Non-pigmented ciliary epithelial cell (primary cell): ENCODE measurements around a stretch of chr21.

DNA sequence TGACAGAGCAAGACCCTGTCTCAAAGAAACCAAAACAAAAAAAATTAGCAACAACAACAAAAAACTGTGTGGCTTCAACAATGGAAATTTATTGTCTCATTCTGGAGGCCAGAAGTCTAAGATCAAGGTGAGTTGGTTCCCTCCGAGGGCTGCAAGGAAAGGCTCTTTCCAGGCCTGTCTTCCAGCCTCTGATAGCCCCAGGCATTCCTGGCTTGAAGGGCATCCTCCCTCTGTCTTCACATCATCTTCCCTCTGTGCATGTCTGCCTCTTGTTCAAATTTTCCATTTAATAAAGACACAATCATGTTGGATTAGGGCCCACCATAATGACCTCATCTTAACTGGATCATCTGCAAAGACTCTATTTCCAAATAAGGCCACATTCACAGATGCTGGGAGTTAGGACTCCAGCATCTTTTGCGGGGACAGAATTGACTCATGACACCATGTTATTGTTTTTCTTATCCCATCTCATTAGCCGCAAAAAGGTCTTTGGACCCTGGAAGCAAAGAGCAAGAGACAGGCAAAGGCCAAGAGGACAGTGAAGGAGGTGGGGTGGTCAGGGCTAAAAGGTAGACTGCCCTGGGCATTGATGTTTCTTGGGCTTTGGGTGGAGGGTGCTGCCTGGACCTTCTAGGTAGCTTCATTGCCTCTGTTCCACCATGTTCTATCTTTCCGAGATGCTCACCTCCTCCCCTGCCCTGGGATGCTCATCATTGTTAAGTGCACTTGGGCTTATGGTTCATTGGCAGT lies 24.6 kb downstream of the HUNK start:
- RRBS = no CpG with 5 or more reads among the region's 4 CpGs

GRCh38 chr21:31898835-31899450 lies 26.1 kb downstream of the HUNK start:
- RRBS = no CpG with 5 or more reads among the region's 10 CpGs

- RRBS = no CpG with 5 or more reads among the region's 2 CpGs
Observed at GRCh38 chr21:32350502-32350702, 42.4 kb downstream of the URB1 start.

DNA sequence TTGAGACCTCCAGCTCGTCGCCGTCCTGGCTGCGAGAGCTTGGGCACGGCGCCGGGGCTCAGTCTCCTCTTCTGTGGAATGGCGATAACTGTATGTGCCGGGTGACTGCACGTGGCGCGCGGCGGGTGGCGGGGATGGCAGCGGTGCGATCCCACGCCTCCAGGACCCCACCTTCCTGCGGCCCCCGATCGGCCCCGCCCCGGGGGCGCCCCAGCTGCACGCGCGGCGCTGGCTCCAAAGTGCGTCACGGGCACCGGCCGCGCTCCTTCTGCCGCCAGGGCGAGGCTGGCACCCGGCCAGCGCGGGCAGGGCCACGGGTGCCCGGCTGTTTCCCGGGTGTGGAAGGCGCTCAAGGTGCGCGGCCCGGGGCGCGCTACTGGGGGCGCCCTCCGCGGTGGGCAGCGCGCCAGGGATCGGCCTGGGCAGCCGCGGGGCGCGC lies 383 bp upstream of the EVA1C start:
- RRBS = 2% methylated on average over 32 of the region's 57 CpGs

GRCh38 chr21:32432966-32433901 lies 20.7 kb downstream of the EVA1C start:
- RRBS = no CpG with 5 or more reads among the region's 17 CpGs

DNA sequence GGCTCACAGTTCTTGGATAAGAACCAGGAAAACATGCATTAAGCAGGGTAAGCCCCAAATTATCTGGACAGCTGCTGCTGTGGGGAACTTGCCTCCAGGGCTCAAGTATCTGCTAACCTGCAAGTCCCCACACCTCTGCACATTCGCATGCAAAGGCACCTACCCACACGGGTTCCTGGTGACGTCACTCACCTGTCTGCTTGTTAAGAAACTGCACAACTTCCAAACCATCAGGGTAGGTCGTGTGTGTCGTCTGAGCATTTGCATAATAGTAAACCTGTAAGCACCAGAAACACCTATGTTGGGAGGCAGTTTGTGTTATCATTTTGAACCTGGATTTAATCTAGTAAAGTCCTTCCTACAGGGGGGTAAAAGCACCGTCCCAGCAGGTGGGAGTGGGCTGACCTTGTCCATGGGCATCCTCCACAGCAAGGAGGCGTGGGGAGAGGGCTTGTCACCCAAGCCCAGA lies 12.2 kb downstream of the TCP10L start:
- RRBS = no CpG with 5 or more reads among the region's 7 CpGs

DNA sequence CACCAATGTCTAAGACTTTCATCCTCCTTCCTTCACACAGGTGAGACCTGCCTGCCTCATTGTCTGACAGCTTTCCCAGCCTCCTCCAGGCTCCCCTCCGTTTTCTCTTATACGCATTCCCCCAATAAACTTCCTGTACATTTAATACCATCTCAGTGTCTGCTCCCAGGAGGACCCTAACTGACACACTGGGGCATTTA lies 4.6 kb upstream of the SYNJ1 start:
- RRBS = no CpG with 5 or more reads among the region's 2 CpGs

GRCh38 chr21:32770816-32771251 lies 721 bp downstream of the PAXBP1 start:
- RRBS = 2% methylated on average over 8 of the region's 21 CpGs

DNA sequence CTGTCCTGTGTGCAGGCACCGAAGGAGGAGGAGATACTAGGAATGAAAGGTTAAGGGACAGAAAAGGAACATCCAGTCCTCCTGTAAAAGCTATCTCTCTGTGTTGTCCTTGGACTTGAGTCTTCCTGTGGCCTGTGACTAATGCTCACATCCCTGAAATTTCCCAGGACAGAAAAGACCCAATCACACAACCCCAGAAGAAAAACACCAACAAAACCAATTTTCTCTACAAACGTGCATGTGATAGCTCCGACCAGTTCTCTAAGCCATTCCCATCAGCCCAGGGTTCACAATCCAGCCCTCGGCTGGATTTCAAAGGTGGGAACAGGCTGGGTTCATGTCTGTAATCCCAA lies 104.3 kb upstream of the C21orf62 start:
- RRBS = no CpG with 5 or more reads among the region's 4 CpGs

GRCh38 chr21:33019713-33020226 lies 6.0 kb upstream of the OLIG2 start:
- RRBS = 3% methylated on average over 18 of the region's 46 CpGs

DNA sequence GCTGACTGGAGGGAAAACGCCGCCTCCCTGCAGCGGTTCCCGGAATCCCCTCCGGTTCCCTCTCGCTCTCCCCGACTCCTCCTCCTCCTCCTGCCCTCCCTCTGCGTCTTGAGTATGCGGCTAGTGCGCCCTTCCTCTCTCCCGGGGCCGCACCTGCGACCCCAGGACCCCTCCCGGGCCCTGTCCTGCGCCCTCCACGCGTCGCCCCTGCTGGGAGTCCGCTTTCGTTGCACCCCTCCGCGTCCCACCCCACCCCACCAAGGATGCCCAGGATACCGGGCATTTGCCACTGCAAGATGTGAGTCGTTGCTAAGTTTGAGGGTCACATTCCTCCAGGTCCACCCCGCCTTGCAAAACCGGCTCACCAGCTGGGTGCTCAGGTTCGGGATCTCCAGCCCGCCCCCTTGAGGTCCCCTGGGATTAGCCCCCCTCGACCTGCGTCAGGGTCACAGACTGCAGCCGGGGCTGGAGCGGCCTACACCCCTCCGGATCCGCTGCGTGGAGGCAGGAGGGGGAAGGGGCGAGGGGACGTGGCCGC lies 591 bp downstream of the IFNAR2 start:
- RRBS = 2% methylated on average over 15 of the region's 38 CpGs

GRCh38 chr21:33234316-33234959 lies 4.7 kb downstream of the IFNAR2 start:
- RRBS = no CpG with 5 or more reads among the region's 2 CpGs

GRCh38 chr21:33360851-33361288 lies 36.1 kb downstream of the IFNAR1 start:
- RRBS = no CpG with 5 or more reads among the region's 9 CpGs

GRCh38 chr21:33380548-33381089 lies 22.6 kb upstream of the IFNGR2 start:
- RRBS = no CpG with 5 or more reads among the region's 13 CpGs

DNA sequence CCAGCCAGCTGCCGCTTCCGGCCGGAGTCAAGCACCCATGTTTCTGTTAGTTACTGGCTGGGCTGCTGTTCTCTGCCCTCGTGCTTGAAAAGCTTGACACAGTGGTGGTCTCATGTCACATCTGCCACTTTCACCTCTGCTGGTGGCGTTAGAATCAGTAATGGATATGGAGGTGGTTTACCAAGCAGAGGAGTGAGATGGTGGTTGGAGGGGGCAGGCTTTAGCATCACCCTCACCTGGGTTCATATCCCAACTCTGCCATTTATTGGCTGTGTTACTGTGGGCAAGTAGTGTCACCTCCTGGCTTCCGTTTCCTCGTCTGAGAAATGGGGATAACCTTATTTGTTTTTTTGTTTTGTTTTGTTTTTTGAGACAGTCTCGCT lies 21.2 kb downstream of the IFNGR2 start:
- RRBS = no CpG with 5 or more reads among the region's 8 CpGs

DNA sequence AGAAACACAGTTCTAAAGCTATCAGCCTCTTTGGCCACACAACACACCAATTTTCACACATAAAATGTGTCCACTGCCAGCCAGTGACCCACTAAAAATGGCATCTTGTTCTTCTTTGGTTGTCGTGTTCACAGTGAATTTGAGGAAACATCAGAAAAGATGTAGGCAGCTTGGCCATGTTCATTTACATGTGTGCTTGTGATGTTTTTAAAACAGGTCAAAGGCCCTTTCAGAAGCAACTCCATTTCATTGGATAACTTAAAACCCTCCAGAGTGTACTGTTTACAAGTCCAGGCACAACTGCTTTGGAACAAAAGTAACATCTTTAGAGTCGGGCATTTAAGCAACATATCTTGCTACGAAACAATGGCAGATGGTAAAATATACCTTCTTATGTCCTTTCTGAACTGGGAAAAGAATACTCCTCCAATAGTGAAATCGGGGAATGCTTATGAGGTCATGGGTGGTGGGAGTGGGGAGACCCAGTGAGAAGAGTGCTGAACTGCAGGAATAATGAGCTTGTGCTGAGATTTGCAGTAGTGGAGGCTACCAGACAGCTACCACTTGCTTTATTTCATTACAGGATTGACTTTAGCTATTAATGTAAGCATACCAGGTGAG lies 28.9 kb downstream of the IFNGR2 start:
- RRBS = no CpG with 5 or more reads among the region's 4 CpGs

DNA sequence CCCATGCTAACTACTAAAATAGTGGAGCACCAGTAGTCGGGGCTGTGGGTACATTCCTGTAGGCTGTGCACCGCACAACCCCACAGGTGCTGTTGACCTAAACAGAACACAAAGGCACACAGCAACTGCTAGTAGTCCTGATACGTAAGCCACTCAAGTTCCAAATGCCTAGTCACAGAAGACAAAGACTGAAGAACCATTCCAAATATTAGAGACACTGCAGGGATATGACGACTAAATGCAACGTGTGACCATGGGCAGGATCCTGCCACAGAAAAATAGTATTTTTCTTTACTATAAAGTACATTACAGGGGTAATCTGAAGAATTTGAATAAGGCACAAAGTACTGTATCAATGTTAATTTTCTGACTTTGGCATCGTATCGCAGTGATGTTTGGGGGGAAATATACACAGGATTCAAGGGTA lies 36.4 kb downstream of the TMEM50B start:
- RRBS = no CpG with 5 or more reads among the region's 7 CpGs

DNA sequence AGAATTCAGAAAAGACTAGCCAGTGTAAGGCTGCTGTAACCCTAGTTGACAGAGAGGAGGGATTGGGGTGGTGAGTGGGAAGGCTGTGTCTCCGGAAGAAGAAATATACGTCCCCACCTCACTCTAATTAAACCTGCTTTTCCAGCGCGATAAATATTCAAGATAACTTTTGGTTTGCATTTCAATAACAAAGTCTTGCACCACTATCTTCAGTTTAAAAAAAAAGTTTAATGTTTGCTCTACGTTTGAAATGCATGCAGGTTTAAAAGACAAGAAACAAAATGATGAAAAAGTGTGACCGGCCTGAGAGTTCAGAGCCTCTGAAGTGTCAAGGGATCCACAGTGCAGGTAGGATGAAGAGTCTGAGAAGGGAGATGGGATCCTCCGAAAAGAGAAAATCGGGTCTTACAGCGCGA lies 1.2 kb downstream of the TMEM50B start:
- RRBS = no CpG with 5 or more reads among the region's 10 CpGs

DNA sequence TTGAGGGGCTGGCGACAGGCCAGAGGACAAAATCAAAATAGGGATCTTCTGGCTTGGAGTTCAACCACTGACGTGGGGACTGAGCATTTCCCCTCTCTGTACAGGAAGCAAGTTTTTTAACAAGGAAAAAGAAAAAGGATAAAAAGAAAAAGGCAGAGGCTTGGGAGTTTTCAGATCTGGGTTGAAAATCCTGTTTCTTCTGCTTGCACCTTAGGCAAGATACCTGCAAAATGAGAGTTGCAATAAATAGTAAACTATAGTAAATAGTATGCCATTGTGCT lies 457 bp upstream of the DNAJC28 start:
- RRBS = no CpG with 5 or more reads among the region's 2 CpGs